ENCODE results near the gene ZBTB25.

- PRO-cap = no peak
Observed at GRCh38 chr14:64391365-64391842, 3.3 kb downstream of the MTHFD1 start.

- PRO-cap = no peak
Observed at GRCh38 chr14:64447953-64448653, 17.2 kb upstream of the AKAP5 start.

- PRO-cap = bidirectional peak, plus-strand start at chr14:64503725, minus-strand start at chr14:64503619
Observed at GRCh38 chr14:64503376-64504013, at the start of gene ZBTB25. Gene ZBTB25 (minus strand): TSS chr14:64503838.

- PRO-cap = no peak
Observed at GRCh38 chr14:64522658-64523181, 17.8 kb upstream of the HSPA2 start.

DNA sequence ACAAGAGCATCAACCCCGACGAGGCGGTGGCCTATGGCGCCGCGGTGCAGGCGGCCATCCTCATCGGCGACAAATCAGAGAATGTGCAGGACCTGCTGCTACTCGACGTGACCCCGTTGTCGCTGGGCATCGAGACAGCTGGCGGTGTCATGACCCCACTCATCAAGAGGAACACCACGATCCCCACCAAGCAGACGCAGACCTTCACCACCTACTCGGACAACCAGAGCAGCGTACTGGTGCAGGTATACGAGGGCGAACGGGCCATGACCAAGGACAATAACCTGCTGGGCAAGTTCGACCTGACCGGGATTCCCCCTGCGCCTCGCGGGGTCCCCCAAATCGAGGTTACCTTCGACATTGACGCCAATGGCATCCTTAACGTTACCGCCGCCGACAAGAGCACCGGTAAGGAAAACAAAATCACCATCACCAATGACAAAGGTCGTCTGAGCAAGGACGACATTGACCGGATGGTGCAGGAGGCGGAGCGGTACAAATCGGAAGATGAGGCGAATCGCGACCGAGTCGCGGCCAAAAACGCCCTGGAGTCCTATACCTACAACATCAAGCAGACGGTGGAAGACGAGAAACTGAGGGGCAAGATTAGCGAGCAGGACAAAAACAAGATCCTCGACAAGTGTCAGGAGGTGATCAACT, 1.5 kb downstream of the HSPA2 start:
- PRO-cap = no peak

DNA sequence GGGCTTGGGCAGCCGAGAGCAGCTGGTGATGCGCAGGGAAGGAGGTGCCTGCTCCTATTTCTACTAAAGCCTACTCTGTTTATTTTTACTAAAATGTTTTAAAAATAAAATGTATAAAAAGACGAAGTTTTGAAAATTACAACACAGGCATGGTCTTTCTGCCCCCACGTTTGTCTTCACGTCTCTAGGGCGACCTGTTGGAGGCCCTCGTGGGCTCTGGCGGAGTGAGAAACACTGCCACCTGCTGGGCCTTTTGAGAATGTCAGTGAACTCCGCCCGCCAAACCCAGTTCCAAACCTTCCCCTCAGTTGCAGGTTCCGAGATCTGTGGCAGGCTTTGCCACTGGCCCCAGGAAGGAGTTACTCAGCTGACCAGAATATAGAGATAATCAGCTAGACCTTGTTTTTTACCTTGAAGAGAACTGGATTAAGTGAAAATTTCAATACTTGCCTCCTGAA, 67.6 kb upstream of the PLEKHG3 start:
- PRO-cap = no peak

GRCh38 chr14:64654203-64654958, 49.8 kb upstream of the PLEKHG3 start:
- PRO-cap = no peak

DNA sequence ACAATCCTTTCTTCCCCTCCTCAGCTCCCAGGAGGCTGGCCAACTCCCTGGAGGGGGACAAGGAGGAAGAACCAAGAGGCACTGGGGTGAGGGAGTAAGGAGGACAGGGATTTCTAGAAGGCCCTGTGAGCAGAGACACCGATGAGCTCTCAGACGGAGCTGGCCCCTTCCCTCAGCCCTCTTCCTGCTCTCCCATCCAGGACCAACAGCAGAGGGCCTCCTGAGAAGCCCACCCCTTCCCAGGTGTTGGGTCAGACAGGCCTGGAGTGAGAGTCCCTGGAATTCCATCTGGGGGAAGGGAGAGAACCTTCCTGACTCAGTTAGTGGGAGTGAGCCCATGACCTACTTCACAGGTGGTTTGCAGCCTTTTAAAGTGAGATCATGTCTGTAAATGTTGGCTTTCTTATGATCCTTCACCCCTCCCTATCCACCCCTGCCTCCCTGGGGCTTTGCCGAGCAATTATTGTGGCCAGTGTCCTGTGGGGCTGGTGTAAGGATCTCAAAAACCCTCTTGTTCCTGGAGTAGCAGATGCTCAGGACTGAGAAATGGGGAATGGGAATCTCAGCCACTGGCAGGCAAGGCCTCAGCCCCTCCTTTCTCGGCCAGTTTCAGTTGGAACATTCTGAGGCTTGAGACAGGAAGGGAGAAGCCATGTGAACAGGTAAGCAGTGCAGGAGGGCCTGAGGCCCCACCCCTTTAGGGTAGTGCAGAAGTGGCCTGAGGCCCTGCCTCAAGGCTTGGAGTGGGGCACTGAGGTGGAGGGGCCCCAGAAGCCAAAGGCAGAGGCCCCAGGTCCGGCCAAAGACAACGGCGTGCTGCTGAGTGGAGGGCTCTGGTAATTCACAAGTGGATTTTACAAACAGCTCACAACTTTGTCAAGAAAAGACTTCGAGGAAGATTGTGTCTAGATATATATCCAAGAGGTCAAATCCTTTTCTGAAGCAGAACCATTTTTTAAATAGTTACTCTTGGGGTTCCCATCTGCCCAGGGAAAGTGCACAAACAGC, 53.8 kb downstream of the PLEKHG3 start:
- PRO-cap = no peak

- PRO-cap = no peak
Observed at GRCh38 chr14:64762079-64763109, 58.2 kb downstream of the PLEKHG3 start.

DNA sequence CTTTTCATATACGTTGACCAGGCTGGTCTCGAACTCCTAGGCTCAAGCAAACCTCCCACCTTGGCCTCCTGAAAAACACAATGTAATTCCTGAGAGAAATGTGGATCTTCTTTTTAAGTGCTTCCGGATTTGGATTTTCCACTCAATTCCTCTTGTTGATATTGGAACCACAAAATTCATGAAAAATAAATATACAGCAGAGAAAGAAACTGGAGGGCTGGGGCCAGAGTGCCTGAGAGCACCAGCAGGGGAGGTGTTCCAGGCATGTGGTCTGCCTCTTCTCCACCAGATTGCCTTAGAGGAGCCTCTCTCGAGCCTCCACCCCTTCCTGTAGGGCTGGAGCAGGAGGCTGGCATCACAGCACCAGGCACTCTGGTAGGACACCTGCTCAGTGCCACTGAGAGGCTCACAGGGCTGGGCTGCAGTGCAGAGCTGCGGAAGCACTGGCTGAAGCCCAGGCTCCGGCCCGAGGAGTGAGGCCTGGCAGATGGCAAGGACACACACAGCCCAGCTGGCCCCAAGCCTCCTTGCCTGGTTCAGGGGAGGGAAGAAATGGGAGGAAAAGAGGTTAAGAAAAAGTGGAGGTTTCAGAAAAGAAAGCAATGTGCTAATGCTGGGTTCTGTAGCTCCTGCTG, 24.1 kb downstream of the SPTB start:
- PRO-cap = no peak

DNA sequence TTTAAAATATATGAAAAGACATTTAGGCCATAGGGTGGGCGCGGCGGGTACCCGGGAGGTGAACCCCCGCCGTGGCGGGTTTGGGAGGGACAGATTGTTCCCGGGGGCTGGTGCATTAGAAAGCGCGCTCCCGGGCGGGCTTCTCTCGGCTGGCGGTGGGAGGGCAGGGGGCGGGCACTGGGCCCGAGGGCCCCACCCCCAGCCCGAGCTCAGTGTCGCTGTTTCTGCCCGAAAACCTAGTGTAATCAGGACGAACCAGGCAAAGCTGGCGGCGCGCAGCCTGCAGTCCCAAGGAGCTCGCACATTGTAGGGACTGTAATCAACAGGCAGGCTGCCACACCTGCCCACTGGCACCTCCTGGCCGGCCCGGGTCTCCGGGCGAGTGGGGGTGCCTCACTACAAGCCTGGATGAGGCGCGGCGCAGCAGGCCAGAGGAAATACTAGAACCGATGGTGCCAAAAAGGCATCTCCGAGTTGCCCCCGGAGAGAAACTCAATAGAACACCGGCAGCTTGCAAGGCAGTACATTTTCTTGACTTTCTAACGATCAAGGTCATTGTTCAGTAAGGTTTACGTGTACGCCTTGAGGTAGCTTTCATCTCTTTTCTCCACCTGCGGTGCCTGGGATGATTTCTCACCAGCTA, 767 bp upstream of the SPTB start:
- PRO-cap = no peak

DNA sequence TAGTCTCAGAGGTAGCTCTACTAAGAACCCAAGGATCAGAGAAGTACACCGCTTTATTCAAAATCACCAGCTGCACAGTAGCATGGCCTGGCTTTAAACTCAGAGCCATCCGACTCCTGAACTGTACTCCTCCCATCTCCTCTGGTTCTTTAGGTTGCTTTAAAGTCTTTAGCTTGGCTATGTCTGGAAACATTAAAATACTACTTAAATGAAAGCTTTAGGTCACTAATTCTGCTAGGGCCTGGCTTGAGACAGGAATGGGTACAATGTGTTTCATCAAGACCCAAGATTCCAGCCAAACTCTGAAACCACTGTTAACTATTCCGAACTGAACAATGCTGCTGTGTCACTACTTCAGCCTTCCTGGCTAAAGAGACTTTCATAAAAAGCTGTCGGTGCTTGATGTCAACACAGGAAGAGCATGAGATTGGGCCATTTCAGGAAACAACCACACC, 23.4 kb downstream of the MAX start:
- PRO-cap = no peak

DNA sequence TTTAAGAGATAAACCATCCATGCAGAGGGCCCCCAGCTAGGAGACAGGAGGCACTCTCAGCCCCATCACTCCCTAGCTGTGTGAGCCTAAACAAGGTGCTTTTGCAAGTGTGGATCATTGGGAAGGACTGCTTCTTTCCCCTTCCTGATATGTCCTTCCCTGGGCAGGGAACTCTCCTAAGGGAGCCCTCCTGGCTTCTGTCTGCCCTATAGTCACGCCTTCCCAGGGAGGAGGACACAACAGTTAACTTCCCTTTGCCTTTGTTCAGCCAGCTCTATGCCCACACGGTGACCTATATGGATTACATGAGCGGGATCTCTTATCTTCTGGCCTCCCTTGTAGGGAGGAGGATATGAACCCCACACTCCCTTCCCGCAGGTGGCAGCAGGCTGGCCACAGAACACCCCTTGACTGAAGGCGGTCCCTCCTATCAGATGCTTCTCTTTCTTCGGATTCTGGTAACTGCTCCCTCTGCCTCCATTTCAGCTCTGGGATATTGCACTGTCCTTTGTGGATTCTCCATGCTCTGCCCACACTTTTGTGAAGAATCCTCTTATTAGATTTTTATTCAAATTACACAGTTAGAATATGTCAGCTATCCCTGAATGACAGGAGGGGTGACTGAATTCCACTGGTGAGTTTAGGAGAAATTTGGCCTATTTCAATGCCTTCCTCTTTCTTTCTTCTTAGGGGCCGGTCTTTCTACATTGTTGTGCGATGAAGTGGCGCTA, 135.7 kb upstream of the MAX start:
- PRO-cap = no peak

- PRO-cap = no peak
Observed at GRCh38 chr14:65287018-65288198, 125.1 kb upstream of the FUT8 start.

- PRO-cap = no peak
Observed at GRCh38 chr14:65482994-65483490, 70.5 kb downstream of the FUT8 start.

- PRO-cap = no peak
Observed at GRCh38 chr14:67115840-67116295, 73.4 kb upstream of the GARIN2 start.

DNA sequence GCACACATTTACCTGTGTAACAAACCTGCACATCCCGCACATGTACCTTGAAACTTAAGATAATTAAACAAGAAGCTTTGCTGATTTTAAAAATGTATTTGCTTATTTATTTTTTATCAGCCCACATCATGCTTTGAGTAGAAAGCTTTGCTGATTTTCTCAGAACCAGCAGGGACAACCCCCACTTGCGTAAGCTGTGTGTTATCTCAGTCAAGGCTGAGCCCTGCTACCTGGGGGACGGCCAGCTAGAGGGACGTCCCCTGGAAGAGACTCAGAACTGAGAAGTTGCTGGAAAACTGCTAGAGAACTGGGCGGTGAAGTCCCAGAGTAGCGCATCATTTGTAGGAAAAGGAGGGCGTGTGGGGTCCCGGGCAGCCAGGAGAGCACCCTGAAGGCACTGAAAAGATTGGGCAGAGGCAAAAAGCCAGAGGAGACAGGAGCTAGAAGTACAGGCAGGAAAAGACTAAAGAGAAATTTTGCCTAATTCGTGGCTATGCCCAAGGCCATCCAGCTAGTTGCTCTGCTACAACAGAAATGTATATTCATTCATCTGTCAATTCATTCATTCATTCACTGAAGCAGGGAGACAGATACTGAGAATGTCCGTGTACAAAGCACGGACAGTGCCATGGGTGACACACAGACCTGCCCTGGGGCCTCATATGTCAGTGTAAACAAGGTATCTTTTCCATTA, 4.3 kb upstream of the PLEK2 start:
- PRO-cap = no peak

DNA sequence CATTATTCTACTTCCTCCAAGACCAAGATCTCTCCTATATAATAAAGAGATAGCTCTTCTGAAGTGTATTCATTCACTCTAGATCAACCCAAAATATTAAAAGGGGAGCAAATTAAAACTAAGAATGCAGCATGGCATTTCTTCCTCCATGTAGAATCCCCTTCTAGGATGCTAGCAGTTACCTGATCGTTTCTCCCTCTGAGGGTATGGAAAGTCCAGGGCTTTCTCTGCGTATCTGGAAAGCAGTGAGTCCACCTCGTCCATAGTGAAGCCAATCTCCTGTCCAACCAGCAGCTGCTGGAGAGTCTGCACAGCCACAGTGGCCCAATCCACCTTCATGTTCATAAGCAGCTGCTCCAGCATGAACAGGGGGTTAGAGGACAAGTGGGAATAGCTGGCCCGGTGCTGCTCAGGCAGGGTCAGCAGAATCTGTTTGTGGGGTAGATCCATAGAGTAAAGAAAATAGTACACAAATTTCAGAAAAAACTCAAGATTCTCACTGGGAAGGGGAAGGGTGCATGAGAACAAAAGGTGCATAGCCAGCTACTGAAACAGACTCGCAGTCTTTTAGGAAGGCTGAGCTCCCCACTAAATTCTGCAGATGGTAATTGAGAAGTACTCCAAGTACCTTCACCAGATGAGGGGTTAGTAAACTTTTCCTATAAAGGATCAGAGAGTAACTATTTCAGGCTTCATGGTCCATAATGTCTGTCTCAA, 40.6 kb downstream of the ZFYVE26 start:
- PRO-cap = no peak

GRCh38 chr14:68245700-68246068, 426.1 kb downstream of the RAD51B start:
- PRO-cap = no peak

DNA sequence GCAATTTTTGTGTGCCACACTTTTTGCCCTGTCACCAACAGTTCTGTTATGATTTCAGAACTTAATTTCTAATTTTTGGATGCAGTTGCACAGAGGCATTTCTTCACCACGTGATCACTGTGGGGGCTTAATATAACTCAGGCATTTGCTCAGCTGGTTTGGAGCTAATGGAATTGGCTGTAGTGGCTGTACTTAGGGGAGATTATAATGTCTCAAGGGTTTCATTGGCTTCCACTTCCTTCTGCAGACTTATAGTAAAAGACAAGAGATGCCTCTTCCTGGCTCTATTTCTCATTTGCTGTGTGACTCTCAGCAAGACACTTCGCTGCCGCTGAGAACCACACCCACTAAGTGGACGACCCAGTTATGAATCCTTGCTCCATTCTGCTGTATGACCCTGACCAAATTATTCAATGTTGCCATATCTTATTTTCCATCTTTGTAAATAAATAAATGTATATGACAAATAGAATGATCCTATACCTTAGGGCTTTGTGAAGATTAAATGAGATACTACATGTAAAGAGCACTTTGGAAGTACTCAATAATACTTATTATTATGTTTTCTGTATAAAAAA, 452.5 kb downstream of the RAD51B start:
- PRO-cap = no peak

All from mesenteric fat pad (tissue), 1 donor.